Sternocleidomastoid (tissue), 1 donor: ENCODE results near the gene FGFR1OP2.

DNA sequence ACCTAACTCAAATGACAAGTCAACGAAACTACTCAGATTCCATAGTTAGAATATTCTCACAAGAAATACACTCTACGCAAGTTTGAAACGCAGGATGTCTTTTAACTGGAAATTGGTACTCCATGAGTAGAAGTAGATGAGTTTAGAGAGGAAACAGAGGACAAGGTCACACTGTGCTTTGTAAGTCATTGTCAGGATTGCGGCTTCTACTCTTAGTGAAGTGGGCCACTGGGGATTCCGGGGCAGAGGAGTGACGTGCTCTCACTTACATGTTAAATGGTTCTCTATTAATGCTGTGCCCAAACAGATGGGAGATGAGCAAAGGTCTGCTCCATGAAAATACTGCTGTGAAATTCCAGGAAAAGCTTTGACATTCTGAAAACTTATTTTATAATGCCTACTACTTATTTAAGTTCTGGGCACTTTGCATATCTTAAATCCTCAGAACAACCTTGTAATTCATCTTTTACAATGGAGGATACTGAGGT is 3.9 kb downstream of the ABCC9 start:
- PRO-cap, result no peak

- PRO-cap, result no peak
Measured at GRCh38 chr12:22146623-22147173, 100.7 kb downstream of the CMAS start.

DNA sequence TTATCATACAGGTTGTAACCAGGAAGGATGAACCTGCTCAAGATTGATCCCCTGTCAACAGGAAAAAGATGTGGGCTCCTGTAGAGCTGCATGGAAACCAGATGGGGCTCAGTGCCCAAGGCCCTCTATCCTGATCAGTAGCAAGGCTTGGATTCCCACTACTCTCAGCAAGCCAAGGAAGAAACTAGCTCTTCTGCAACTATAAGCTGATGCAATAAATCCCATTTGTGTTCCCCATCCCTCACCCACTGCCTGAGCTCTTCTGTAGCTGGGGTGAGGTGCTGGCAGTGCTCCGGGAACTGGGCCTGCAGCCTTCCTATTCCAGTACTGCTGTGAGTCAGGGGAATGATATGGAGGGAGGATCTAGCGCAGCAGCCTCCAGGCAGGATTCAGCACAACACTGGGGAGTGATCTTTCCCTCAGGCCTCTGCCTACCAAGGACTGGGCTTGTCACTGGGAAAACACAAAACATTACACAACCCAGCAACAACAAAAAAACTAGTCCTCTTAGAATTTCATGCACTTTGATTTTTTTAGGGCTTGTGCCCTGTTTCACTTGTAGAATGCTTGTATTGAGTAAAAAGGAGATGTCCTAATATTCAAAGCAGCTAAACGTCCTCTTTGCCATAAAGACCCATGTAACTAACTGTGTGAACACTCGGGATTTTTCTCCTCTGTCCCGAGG is 58.7 kb downstream of the ST8SIA1 start:
- PRO-cap, result no peak

GRCh38 chr12:22743746-22744185 is 118.8 kb downstream of the ETNK1 start:
- PRO-cap, result no peak

DNA sequence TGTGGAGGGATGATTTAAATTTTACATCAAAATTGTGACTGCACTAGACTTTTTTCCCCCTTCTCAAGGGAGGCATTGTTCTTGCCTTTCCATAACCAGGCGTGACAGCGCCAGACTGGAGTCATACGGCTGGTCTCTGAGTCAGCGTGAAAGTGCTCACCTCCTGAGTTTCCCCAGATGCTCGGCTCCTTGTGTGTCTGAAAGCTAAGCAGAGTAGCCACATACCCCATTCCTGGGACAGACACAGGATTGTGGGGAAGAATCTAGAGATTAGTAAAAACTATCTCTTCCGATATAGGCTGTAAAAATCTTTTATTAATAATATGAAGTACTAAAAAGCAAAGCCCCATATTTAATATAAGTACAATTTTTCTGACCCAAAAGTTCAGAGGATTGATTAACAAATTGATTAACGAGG is 43.1 kb downstream of the SOX5 start:
- PRO-cap, result no peak

GRCh38 chr12:24378308-24378758 is 428.9 kb upstream of the SOX5 start:
- PRO-cap, result no peak

DNA sequence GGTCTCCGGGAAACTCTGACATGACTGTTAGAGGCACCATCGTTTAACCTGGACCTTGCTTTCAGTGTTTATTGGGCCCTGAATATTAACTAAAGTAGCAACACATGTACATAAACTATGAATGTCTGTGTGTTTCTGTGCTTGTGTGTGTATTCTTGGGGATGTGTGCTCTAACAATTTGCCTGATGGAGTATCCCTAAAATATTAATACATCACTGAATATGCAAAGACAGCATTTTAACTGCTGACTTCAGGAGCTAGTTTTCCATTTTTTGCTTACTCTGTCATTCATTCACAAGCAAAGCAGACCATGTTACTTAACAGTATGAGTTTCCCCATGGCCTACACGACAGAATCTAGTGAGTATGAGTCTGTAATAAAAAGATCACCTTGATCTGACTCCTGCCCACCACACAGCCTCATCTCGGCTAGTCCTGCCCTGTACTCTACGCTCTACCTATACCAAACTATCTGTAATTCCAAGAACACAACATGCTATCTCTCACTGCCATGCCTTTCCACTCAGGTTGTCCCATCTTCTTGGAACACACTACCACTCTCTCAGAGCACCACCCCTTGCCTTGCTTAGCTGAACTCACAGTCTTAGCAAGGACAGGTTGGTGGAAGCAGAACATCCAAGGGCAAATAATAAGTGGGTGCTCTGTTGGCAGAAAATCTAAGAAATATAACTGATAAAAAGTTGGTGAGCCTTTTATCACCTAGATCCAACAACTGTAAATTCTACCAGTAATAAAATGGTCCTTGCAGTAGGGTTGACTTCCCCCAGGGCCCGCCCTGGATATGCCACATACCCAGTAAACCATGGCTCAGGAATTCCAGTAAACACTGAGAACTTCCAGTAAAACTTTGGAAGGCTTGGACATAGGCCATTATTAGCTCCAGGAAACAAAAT is 402.6 kb downstream of the BCAT1 start:
- PRO-cap, result no peak

DNA sequence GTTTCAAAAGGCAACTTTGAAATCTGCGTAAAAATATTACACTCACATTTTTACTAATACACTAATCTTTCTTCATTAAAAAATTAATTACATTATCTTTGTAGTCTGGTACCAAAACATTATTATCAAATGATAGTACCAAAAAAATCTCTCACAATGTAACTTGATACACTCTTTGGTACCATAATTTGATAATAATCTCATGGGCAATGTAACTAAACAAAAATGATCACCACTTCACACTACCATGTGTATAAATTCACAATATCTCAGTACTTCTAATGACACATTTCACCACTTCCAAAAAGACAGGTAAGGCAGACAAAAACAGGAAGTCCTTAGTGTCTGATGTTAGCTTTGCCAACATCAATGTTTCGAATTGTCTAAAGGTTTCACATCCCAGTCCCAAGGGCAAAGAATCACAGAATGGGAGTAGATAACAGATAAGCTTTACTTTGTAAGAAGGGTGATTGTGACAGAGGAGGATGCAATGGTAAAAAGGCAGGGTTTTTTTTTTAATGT is 8.6 kb downstream of the DNAI7 start:
- PRO-cap, result no peak

DNA sequence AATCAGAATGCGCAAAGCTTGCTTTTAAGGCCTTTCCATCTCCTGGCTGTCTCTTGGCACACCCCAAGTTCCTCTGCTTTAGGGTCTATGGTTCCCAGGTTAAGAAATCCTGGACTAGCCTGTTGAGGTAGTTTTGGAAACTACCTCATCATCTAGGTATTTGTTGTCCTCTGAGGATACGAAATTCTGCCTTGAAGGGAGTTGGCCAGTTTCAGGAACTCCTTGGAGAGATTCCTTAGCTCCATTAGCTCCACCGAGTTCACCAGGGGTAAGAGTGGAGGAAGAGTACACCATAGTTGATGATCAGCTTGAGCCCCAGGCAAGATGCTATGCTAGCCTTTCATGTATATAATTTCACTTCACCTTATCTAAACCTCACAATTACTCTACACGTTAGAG is 96.9 kb upstream of the KRAS start:
- PRO-cap, result no peak

GRCh38 chr12:25384810-25385044 is 134.0 kb upstream of the KRAS start:
- PRO-cap, result no peak

DNA sequence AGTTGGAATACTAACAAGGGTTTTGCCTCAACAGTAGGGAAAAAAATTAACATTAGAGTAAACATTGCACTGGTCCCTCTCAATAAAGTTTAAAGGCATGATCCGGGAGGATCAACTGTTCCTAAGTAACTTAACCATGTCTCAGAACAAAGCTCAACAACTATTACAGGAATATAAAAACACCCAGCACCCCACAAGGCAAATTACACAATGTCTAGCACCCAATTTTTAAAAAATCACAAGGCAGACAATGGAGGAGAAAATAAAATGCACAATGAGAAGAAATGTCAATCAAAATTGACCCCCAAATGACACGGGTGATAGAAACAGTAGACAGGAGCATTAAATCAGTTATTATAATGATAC is 201.1 kb upstream of the RASSF8 start:
- PRO-cap, result no peak

DNA sequence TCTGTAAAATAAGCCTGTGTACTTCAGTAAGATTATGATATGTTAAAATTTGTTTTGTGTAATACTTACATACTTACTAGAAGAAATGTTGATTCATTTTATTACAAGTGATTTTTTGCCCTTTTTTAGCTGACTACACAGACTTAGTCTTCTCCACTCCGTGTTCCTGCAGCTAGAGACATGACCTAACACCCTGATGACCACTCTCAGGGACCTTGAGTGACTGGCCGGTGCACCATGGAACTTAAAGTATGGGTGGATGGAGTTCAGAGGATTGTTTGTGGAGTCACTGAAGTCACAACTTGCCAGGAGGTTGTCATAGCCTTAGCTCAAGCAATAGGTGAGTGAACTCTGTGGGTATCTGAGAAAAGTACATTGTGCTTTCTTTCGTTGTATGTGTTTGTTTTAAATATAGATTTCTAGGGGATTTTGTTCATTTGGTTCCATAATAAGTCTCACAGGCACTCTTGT is 69.7 kb downstream of the BHLHE41 start:
- PRO-cap, result no peak

- PRO-cap, result no peak
Measured at GRCh38 chr12:26122617-26122913, 2.3 kb downstream of the BHLHE41 start.

DNA sequence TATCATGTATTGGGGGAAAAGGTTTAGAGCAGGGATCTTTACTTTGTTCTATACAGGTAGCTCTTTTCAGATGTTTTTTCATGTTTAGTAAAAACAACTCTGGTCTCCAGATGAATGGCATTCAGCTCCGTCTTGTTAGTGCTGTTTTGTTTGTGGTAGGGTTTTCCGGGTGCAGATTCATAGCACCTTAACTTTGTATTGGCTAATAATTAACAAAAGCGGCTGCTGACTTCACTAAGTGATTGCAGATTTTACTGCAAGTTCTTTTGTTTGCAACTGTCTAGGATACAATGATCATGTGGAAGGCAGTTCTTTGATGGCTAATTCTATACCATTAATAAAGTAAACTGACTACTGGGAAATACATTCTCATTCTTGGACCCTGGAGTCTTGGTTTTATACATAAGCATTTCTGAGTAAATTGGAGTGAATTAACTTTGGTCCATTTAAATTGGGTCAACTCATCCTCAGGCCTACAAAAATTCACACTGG is 32.2 kb upstream of the BHLHE41 start:
- PRO-cap, result no peak

- PRO-cap, result no peak
Measured at GRCh38 chr12:26286168-26286613, 90.8 kb downstream of the SSPN start.

DNA sequence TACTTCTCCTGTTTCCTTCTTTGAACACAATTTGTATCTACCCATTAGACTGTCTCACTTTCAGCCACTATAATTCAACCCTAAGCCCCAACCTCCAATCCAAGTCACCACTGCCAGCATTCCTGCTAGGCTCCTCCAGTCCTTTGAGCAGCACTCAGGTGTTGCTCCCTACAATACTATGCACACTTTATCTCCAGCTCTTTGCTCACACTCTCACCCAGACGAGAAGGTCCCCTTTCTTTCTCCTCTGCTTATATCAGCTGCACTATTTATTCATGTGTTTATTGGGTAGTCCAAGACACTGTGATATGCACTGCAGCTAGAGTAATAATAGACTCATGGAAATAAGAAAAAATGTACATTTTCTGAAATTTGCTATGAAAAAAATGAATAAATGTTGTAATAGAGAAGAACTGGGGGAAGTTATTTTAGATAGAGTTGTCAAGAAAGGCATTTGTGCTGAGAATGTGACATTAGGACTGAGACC is 307.1 kb downstream of the ITPR2 start:
- PRO-cap, result no peak

DNA sequence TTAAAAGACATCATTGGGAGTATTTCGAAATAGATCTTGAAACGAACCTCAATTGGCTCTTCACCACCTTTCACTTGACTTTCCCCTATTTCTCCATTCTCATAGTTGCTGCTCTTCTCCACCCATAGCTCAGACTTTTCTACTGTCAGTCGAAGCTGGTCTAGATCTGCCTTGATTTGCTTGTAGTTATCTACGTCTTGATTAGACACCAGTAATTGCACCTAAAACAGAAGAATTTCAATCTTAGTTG is 212.0 kb downstream of the ITPR2 start:
- PRO-cap, result no peak

DNA sequence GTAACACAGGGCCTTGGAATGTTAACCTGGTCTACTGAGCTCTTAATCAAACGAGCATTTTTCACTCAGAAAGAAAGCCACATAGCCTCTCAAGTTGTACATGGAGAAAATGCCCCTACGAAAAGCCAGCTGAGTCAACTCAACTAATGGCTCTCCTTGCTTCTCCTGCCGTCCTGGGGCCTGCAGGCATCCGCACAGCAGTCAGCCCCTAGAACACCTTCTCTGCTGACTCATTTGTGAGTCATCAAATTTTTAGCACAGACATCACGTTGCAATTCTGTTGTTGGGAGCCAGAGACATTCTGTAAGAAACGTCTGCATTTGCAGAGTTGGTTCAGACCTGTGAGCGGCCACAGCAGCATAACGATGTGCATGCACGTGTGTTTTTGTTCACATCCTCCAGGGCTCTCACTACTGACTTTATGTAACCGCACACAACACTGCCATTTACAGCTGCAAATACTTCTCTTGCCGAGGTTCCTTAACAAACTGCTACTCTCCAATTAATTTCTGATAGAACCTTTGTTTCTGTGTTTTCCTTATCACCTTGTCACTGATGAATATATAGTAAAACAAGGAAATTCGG is 141.4 kb downstream of the ITPR2 start:
- PRO-cap, result no peak

- PRO-cap, result no peak
Measured at GRCh38 chr12:26937555-26937867, 270 bp downstream of the INTS13 start.

DNA sequence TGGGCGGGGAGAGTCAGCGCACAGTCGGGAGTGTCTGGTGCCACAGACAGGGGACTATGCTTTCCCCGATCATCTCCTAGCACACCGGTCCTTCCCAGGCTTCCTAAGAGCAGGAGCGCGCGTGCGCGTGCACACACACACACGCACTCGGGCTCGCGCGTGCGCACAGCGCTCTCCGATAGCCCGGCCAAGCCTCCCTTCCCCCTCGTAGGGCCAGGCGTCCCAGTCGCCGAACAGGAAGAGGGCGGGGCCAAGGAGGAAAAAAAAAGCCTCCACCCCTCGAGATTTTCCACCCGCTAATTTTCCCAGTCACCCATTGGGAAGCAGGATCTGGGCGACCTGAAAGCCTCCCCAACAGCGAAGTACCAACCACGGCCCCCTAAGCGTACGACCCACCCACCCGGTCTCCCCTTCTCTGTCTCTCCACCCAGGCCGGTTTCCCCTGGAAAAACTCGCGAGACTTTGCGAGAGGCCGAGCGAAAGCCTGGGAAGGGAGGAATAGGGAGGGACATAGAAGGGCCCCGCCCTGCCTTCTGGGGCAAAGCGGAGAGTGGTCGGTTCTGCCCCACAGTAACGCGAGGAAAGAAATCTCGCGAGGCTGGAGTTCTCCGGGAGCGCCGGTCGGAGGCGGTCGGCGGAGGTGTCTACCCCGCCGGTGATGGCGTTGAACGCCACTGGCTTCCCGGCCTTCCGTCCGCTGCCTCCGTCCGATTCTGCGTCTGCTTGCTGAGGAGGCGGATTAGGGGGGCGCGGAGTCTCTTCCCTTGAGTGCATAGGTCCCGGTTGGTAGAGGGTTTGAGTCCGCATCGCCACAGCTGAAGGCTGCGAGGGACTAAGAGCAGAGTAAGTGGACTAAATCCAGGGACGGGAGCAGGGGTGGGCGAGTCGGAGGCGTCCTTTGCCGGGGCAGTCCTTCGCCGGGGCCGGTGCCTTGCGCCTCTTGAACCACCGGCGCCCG is at the start of gene FGFR1OP2:
TSS of gene FGFR1OP2 (plus strand) at position 603 of the 958 bp plus-strand sequence.
- PRO-cap, result bidirectional peak, plus-strand start at position 312 of the sequence, minus-strand start at position 105 of the sequence; bidirectional peak, plus-strand start at position 603 of the sequence, minus-strand start at position 444 of the sequence